Metastatic Breast Carcinoma in the Ovary (tissue), 3 donors: ENCODE measurements around the genes LCORL and PACRGL.

- PRO-cap, 3 experiments, result no peak in any of the 3 experiments
Observed at GRCh38 chr4:16161654-16162647, 64.3 kb downstream of the TAPT1 start.

GRCh38 chr4:16212339-16213050 is 13.8 kb downstream of the TAPT1 start:
- PRO-cap, 3 experiments, result no peak in any of the 3 experiments

DNA sequence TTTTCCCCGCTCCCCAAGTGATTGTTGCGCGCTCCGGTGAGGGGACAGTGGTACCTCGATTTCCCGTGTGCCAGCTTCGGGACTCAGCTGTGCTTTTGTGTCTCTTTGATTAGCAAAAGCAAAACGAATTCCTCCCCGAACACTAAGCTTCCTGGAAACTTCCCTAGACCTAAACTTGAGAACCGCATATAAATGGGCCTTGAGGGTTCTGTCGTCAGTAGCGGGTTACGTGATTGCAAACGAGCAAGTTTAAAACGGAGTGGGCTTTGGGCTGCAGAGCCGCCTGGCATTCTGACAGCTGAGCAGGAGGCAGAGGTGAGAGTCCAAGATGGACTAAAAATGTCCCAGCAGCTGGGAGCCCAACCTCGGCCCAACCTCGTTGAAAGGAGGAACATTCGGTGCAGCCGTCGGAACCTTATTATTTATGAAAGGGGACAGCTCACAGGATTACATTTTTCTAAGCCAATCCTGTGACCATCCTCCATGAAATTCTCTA is 1.2 kb upstream of the TAPT1 start:
- PRO-cap, 3 experiments, result peak in 1 of 3 experiments; most common plus-strand start position 418 of the sequence (in 1); most common minus-strand start position 426 of the sequence (in 1)

- PRO-cap, 3 experiments, result no peak in any of the 3 experiments
Observed at GRCh38 chr4:16843940-16844671, 54.3 kb downstream of the LDB2 start.

DNA sequence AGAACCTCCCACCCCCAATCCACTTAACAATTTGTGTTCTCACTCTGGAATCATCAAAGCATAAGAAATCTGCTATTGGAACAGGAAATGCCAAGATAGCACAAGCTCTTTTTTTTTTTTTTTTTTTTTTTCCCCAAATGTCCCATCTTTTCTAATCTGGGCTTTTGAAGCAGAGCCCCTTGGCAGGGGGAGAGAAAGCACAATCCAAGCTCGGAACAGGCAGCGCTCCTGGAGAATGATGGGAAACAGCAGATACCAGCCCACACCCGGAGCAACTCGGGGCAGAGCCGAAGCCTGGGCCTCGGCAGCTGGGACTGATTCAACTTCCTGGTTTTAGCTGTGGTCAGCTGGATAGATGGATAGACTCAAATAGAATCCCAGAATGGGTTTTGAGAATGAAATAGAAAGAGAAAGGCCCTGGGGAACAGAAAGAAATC is 235.1 kb downstream of the QDPR start:
- PRO-cap, 3 experiments, result no peak in any of the 3 experiments

- PRO-cap, 3 experiments, result no peak in any of the 3 experiments
Observed at GRCh38 chr4:17437539-17437982, 74.3 kb downstream of the QDPR start.

GRCh38 chr4:17556486-17556994 is 20.5 kb upstream of the LAP3 start:
- PRO-cap, 3 experiments, result no peak in any of the 3 experiments

DNA sequence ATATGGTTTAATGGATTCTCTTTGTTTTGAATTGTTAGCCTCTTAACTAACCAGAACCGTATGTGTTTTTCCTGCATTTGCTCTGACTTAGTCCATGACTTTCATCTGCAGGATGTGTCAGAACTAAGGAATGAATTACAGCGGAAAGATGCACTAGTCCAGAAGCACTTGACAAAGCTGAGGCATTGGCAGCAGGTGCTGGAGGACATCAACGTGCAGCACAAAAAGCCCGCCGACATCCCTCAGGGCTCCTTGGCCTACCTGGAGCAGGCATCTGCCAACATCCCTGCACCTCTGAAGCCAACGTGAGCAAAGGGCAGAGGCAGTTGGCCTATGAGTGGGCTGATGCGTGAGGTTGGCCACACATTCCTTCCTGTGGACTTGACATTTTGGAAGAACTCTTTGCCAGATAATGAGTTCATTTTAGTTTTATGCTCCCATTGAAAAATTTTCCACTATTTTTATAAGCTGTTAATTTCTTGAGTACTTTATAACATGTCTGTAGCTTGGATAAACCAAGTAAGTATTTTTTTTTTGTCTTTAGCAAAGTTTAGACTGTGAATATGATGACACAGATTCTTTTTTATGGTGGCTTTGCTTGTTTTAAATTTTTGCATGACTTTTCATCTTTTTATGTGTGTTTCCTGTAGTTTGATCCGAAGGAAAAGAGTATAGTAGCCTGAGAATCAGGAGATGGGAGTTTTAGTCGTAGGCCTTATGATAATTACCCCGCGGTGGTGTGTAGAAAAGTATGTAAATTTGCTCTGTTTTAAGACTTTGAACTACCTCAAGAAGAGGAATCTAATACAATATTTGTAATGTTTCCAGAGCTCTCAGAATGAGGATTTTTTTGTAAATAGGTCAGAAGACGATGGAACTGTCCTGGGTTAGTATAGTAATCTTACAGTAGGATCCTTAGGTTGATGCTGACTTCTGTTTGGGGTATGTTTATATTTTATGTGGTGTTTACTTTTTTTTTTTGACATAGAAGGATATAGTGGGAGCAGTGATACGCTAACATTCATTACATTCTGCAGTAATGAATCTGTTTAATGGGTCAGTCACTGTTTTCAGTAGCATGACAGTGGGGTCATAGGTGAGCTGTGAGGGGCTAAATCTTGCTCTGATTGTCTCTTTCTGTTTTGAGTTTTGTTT is 9.4 kb downstream of the MED28 start:
- PRO-cap, 3 experiments, result no peak in any of the 3 experiments

DNA sequence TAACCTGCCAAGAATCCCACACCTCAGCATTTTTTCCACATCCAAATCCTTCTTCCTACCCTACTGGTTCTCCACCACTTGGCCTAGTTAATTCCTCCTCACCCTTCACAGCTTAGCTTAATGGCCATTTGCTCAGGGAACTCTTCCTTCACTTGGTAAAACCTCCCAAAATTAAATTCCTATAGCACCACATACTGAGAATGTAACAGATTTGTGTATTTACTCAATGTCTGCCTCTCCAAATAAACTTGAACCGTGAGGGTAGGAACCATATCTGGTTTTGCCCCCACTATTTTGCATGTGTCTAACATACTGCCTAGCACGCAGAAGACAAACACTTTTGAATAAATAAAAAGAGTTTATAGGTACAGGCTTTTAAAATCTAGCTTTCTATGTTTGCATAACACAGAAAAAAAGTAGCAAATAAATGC is 55.4 kb downstream of the NCAPG start:
- PRO-cap, 3 experiments, result no peak in any of the 3 experiments

DNA sequence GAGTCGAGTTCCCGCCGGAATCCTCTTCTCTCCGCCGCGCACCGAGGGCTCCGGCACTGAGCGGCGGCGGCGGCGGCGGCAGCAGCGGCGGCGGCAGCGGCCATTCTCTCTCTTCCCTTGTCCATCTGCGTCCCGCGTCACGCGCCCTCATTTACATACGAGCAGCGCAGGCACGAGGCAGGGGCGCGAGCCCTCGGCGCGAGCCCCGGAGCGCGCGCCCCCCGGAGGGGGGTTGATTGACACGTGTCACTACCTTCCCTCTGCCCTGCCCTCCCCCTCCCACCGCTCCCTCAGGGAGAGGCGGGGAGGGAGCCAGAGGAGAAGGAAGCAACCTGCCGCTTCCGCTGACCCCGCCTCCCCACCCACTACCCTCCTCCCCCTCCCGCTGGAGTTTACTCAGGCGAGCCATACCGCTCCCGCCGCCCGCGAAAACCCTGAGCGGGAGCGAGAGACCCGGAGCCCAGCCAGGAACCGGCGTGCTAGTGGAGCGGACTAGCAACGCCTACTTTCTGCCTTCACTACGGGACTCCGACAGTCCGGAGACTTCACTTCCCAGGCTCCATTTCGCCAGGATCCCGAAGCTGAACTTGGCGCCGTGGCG is at the start of gene LCORL:
Gene LCORL (minus strand): TSS at position 129 of the 601 bp plus-strand sequence.
- PRO-cap, 3 experiments, result peak in 3 of 3 experiments; most common plus-strand start position 293 of the sequence (in 3); most common minus-strand start position 127 of the sequence (in 3)

GRCh38 chr4:18022228-18022746 is 732 bp upstream of the LCORL start:
- PRO-cap, 3 experiments, result peak in 1 of 3 experiments; most common plus-strand start chr4:18022352 (in 1)

DNA sequence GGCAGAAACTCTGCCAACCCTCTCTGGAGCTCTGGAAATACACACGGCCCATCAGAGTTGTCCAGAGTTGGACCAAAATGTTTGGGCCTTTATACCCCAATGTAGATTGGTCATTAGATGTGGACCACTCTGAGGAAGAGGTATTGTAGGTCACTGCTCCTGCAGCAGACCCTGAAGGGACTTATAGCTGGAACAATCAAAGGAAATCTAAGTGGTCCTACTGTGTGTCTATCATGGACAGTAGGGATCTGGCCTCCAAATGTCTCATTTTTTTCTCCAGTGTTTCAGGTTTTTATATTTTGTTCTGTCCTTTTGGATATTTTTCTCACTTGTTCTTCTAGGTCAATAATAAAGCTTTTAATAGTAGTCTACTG is 807.5 kb upstream of the LCORL start:
- PRO-cap, 3 experiments, result no peak in any of the 3 experiments

- PRO-cap, 3 experiments, result no peak in any of the 3 experiments
Observed at GRCh38 chr4:20266695-20267167, 15.0 kb downstream of the SLIT2 start.

GRCh38 chr4:20699866-20700709 is at the start of gene PACRGL:
PACRGL (plus strand) TSS chr4:20700458.
- PRO-cap, 3 experiments, result peak in 3 of 3 experiments; most common plus-strand start chr4:20700413 (in 3); most common minus-strand start chr4:20700354 (in 3)

DNA sequence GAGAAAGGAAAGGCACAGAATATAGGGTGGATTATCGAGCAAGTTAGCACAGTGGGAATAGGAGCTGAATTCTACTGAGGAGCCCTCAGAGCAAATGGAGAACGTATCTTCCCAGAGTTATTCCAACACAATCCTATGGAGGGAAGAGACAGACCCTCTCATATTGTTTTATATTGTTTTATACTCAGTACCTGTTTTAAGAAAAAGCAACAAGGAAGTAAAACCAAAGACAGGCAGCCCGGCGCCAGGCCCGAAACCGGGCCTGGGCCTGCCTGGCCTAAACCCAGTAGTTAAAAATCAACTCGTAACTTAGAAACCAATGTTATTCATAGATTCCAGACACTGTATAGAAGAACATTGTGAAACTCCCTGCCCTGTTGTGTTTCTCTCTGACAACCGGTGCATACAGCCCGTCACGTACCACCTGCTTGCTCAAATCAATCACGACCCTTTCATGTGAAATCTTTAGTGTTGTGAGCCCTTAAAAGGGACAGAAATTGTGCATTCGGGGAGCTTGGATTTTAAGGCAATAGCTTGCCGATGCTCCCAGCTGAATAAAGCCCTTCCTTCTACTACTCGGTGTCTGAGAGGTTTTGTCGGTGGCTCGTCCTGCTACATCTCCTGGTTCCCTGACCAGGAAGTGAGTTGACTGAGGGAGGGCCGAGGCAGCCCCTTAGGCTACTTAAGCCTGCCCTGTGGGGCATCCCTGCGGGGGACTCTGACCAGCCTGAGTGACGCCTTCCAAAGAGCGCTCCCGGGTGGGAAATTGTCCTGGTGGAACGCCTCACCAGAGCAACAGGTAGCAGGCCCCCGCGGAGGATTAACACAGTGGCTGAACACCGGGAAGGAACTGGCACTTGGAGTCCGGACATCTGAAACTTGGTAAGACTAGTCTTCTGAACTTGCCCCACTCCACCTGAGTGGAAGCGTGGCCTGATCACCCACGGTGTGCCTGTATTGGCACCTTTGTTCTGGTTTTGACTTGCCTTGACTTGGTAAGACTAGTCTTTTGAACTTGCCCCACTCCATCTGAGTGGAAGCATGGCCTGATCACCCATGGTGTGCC is 83.6 kb upstream of the ADGRA3 start:
- PRO-cap, 3 experiments, result no peak in any of the 3 experiments

GRCh38 chr4:24055423-24056219 is 165.8 kb upstream of the PPARGC1A start:
- PRO-cap, 3 experiments, result no peak in any of the 3 experiments

- PRO-cap, 3 experiments, result no peak in any of the 3 experiments
Observed at GRCh38 chr4:24838022-24838608, 42.7 kb downstream of the SOD3 start.

DNA sequence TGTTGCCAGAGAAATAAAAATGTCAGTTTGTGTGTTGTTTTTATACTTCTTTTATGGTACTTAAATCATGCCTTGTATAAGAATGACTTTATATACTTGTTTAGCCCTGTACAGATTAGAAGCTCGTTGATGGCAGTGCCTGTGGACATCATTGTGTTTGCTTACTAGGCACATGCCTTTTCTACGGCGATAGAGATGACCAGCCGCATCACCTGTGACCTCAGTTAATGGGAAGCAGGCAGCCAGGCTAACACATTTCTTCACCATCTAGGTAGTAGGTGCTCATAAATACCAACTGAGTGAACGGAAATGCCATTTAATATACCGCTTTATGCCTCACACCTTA is 3.9 kb upstream of the ANAPC4 start:
- PRO-cap, 3 experiments, result no peak in any of the 3 experiments

DNA sequence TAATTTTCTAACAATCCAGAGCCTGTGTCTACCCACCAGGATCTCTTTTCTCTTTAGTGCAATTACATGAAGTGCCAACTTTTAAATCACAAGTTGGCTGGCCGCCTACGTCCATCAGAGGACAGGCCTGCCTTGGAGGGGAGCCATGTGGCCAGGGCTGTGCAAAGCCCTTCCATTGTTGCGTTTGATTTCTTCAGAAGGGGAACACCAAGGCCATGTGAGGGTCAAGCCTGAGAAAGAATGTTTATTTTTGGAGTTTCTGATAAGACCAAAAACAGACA is 63.3 kb downstream of the ANAPC4 start:
- PRO-cap, 3 experiments, result no peak in any of the 3 experiments

DNA sequence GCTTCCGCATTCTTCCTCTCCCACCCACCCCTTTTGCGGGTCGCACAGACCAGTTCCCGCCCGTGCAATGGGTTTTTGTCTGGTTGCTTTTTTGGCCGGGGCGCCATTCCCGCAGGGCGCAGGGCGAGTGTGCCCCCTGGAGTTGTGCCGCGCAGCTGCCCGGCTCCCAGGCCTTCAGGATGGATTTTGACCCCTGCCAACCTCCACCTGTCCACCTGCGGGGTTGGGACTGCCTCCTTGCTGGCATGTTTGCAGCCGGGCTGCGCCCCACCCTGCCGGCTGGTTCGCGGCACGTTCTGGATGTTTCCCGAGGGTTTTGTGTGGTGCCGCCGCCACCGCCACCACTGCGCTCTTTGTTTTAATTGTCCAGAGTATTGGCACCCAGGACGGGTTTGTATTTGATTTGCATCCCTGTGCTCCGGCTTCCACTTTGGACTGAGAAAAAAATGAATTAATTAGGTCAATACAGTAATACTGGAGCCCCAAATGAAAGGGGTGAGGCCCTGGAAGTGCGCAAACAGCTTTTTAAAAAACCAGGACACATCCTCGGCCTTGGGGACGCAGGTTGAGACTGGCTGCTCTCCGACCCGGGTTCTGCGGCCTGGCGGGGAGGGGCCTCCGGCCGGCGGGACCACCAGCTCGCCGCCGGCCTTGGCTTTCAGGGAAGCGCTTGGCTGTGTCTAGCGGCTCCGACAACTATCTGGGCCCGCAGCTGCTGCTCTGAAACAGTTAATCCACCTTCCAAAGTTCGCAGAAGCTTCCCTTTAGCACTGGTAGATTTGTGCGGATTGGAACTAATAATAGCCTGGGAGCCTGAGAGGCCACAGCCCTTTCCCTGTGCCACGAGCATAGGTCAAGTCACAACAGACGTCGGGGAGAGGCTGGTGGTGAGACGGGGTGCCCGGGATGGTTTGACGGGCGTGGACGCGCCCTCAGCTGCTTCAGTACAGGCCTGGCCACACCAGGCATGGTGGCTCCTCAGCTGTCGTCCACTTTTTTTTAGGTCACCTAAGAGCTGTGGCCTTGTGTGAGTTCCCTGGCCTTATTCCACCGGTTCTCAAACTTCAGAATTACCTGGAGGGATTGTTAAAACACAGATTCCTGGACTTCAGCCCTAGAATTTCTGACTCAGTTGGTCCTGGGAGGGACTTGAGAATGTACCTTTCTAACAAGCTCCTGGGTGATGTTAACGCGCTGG is 1.0 kb upstream of the SEL1L3 start:
- PRO-cap, 3 experiments, result no peak in any of the 3 experiments